ENCODE measurements around the genes C1orf127, SRM and PLOD1.

- RRBS: no CpG with 5 or more reads among the region's 17 CpGs
These were observed 2.4 kb downstream of the C1orf127 start for GRCh38 chr1:10979314-10980025.

GRCh38 chr1:10981856-10982215, at the start of gene C1orf127:
TSS of gene C1orf127 (minus strand) at chr1:10982076.
- RRBS: no CpG with 5 or more reads among the region's 2 CpGs

- RRBS: no CpG with 5 or more reads among the region's 10 CpGs
These were observed 14.8 kb downstream of the TARDBP start for GRCh38 chr1:11027128-11027831.

GRCh38 chr1:11052344-11053694, 5.8 kb upstream of the MASP2 start:
- RRBS: 3% methylated on average over 11 of the region's 43 CpGs

- RRBS: 2% methylated on average over 51 of the region's 80 CpGs
These were observed at the start of gene SRM for GRCh38 chr1:11059449-11060105. TSS of gene SRM (minus strand) at chr1:11060018.

- RRBS: no CpG with 5 or more reads among the region's 4 CpGs
These were observed 7.4 kb upstream of the EXOSC10 start for GRCh38 chr1:11106981-11107581.

DNA sequence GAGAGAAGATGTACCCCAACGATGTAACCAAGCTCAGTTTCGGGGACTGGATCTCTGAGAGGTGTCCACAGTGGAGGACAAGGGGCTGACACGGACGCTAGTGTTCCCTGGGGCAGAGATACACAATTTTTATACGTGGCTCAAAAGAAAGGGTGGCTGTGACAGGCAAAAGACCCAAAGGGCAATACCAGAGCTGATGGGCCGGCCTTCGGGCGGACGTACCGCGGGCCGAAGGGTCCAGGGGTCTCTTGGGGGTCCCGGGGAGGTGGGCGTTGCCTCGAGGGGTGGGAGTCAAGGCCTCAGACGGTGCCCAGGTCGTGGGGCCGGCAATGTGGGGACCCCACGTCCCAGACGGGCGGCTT, 370 bp downstream of the MTOR start:
- RRBS: 3% methylated on average over 13 of the region's 21 CpGs

GRCh38 chr1:11353201-11353657, 80.2 kb downstream of the UBIAD1 start:
- RRBS: no CpG with 5 or more reads among the region's 9 CpGs

GRCh38 chr1:11800644-11801176, 5.1 kb downstream of the MTHFR start:
- RRBS: no CpG with 5 or more reads among the region's 15 CpGs

DNA sequence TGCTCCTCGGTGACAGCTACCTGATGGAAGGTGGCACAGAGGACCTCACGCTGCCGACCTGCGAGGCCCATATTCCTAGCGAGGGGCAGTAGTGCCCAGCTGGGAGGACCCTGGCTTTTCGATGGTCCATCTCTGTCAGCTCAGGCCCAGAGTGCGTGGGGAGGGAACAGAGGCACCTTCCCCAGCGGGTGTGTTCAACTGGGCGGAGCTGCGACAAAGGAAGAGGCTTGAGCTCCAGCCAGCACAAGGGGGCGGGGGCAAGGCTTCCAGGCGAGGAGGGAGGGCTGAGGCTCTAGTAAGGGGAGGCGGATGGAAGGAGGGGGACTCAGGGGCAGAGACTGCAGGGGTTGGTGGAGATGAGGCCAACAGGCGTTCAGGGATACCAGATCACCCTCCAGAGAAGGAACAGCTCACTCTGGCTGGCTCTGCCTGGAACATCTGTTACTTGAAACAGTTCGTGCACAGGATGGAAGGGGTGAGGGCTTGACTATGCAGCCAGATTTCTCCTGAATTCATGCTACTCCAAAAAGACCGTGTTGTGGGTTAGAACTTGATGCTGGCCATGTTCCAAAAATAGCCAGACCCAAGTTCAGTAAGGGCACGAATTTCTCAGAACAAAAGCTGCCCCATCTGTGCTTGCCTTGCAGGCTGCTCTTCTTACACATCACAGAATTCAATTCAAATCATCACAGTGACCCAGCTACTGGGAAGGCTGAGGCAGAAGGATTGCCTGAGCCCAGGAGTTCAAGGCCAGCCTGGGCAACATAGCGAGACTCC, 2.2 kb downstream of the MTHFR start:
- RRBS: no CpG with 5 or more reads among the region's 18 CpGs

- RRBS: 1% methylated on average over 22 of the region's 52 CpGs
These were observed at the start of gene PLOD1 for GRCh38 chr1:11934394-11935248. TSS of gene PLOD1 (plus strand) at chr1:11934717.

DNA sequence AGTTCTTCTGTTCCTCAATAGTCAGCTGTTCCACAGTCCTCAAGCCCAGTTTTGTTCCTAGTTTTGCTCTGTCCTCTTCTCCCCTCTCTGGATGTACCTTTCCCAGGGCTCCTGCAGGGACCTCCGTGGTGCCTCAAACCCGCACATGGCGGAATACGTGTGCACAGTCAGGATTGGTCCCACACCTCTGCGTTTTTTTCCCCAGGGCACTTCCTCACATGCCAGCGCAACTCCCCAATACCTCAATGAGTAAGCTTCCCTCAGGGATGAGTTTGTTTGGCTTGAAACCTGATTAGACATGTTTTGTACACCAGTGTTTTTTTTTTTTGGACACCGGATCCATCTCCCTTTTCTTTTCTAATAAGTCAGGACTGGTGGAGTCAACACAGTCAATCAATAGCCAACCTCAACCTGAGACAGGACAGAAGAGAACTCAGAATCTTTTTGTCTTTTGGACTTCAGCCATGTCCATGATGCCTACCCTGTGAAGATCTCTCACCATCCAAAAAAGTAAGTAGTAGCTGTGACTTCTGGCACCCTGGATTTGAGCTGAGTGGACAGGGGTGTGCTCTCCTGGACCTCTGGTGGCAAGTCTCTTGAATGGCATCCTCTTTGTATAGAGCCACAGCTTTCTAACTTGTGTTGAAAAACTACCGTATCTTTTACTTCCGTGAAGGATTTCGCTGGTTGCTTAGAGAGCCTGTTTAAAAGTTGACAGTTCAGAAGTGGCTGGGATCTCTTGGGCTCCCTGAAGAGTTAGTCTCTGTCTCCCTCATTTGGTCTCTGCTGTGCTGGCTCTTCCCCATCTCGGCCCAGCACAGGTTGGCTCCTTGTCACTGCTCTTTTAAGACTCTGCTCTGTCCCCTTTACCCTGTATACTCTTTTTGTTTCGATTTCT, 1.6 kb downstream of the MFN2 start:
- RRBS: no CpG with 5 or more reads among the region's 12 CpGs

GRCh38 chr1:12014108-12015366, 4.8 kb upstream of the MIIP start:
- RRBS: no CpG with 5 or more reads among the region's 23 CpGs

DNA sequence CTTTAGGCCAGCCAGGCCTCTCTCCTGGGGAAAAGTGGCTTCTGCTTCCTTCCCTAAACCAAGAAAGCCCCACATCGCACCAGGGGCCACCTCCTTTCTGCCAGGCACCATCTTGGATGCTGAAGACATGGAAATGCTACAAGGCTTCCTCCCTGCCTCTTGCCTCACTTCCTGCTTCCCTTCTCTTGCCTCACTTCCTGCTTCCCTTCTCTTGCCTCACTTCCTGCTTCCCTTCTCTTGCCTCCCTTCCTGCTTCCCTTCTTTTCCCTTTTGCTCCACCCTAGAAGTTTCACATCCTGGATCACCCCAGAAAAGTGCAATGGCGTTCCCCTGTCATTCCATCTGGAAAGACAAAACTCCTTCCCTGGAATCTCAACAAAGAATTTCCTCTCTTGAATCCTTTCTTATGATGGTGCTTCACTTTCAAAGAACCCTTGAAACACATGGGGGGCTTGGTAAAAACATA, 18.7 kb downstream of the TNFRSF8 start:
- RRBS: no CpG with 5 or more reads among the region's 2 CpGs

GRCh38 chr1:12125367-12126027, 41.3 kb upstream of the TNFRSF1B start:
- RRBS: 75% methylated on average over 2 of the region's 16 CpGs

GRCh38 chr1:12130524-12131164, 36.1 kb upstream of the TNFRSF1B start:
- RRBS: no CpG with 5 or more reads among the region's 11 CpGs

DNA sequence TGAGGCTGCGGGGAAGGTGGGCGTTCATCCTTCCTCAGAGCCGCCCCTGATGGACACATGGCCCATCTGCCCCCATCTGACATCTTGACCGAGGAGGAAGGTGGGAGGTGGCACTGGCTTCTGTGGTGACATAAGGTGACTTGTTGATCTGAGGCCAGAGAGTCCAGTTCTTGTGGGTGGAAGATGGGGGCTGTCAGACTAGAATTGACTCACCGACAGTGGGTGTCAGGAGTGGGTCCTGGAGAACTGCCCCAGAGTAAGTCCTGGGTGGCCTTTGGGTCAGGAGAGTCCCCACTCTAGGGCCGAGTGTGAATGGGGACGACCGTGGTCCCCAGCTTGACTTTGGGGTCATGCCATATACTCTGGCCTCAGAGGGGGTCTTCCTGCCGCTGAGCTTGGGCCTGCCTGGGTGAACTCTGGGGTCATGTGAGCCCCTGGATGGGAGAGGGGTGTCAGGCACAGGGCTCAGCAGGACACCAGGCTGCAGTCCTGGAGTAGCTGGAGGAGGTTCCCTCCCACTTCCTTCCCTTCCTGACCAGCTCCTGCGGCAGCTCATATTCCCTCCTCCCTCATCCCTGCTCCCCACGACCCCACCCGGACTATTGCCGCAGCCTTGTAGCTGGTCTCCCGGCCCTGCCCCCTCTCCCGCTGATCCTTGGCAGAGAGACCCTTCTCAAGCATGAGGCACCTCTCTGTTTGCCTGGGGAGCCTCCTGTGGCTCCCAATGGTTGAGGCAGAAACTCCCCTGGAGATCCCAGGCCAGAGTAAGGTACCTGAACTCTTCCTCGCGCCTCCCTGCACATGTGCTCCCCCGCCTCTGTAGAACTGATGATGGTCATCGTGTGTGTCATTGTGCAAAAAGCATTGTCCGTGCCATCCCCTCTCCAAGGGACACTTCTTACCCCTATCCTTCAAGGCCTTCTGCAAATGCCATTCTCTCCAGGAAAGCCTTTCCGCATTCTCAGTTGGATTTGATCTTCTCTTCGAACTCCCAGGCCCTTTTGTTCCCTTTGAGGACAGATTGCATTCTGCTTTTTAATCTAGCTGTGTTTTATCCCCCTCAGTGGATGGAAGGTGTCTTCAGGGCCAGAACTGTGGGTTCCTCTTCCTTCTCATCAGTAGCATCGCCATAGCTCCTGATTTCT, 1.7 kb downstream of the TNFRSF1B start:
- RRBS: no CpG with 5 or more reads among the region's 23 CpGs

DNA sequence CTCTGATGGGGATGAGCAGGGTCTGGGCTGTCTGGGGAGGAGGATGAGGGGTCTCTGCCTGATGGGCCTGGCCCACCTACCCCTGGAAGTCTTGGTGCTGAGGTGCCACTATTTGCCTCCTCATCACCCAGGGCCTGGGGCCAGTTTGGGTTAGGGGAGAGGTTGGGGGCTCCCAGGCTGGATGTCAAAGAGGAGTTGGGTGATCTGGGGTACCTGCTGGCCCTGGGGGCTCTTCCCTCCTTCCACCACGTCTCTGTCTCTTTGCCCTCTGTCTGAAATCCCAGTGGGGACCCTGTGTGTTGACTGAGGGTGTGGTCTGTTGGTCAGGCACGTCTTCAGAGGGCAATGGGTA, 3.0 kb downstream of the TNFRSF1B start:
- RRBS: no CpG with 5 or more reads among the region's 2 CpGs

- RRBS: 95% methylated on average over 3 of the region's 39 CpGs
These were observed 10.8 kb downstream of the TNFRSF1B start for GRCh38 chr1:12177150-12178476.

DNA sequence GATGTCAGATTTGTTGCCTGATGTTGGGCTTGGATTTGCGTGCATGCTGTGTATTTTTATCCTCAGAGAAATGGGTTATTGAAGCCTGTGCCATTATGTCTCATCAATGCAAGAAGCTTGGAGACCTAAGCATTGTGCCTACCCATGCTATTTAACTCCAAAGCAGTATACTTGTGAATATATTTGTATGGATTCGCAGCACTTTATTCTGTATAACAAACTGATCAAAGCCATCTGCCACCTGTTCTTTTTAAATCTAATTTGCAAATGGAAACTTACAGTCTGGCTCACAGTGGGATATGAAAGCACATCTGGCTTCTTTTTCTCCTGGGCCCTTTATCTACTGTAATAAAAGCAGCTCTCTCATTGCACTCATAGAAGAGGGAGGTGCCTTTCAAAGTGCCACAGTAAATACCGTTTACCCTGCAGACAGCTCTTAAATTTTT, 109.9 kb downstream of the VPS13D start:
- RRBS: no CpG with 5 or more reads among the region's 3 CpGs